A375 (cell line): ENCODE measurements around a stretch of chr7.

- RAMPAGE, long total RNA: no peak
Observed at GRCh38 chr7:7372967-7373652, 162.6 kb downstream of the COL28A1 start.

DNA sequence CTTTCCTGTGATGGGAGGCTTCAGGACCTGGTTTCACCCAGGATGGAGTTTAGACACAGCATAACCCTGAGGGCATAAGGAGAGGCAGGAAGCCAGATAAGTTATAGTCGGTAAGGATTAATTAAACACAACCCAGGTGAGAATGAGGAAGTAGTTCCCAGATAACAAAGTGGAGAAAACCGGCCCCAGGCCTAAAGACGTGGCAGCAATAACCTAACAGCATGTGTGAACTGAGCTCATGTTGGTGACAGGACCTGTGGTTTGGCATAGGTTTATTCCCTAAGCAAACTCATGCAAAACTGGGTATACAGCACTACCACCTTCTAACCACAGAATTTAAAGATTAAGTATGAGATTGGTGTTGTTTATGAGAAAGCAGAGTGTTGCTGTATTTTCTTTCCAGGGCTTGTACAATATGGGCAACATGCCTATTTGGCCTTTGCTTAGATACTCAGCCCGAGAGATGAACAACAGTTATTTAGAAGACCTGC, 119.4 kb downstream of the COL28A1 start:
- RAMPAGE, long total RNA: no peak

DNA sequence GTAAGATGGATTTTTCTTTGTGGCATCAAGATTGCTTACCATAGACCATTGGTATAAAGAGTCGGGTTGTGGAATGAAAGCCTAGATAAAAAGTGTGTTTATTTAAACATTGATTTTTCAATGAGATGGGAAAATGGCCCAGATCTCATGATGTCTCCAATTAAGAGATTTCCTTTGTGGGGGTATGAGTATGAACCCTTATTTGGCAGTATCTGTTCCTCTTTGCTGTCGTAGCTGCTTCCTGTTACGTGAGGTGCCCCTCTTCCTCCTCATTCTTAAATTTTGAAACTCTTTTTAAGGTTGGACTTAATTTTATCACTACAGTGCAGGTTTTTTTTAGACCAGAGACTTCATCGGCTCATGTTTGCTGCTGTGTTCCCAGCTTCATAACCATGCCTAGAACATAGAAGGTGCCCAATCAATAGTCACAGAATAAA, 2.3 kb downstream of the MIOS start:
- RAMPAGE, long total RNA: no peak

- RAMPAGE, long total RNA: no peak
Observed at GRCh38 chr7:7573325-7573944, 6.8 kb downstream of the MIOS start.

GRCh38 chr7:7785130-7785730, 66.8 kb upstream of the RPA3 start:
- RAMPAGE, long total RNA: no peak

GRCh38 chr7:7812146-7812505, 93.7 kb upstream of the RPA3 start:
- RAMPAGE, long total RNA: no peak

DNA sequence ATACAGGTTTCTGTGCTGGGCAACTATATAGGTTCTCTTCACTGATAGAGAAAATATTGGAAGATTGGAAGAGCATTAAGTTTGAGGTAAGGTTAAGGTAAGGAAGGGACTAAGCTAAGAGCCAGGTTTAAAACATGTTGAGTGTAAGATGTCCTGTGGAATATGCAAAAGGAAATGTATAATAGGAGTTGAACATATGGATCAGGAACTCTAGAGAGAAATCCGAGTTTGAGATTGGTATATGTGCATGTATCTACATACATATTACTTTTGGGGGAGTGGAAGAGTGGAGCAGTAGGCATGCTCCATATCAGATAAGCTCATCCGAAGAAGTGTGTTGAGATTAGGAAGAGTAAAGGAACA, 101.6 kb upstream of the GLCCI1 start:
- RAMPAGE, long total RNA: no peak

DNA sequence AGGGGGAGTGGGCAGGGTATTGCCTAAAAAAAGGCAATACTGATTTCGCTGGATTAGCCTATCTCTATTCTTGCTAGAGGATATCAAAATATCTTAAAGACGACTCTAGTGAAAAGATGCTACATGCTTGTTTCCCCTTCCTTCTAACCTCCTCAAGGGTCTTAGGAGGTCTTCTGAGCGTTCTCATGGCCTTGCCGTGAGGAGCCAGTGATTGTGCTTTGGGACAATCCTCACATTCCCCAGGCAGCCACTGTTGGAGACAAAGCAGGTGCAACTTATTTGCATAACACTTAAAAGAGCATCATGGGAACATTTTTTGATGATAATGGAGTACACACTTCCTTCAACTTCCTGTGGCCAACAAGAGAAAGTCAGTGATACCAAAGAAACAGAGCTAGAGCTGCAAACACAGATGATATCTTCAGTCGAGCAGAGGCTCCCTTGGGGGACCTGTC, 146.6 kb downstream of the ICA1 start:
- RAMPAGE, long total RNA: no peak

DNA sequence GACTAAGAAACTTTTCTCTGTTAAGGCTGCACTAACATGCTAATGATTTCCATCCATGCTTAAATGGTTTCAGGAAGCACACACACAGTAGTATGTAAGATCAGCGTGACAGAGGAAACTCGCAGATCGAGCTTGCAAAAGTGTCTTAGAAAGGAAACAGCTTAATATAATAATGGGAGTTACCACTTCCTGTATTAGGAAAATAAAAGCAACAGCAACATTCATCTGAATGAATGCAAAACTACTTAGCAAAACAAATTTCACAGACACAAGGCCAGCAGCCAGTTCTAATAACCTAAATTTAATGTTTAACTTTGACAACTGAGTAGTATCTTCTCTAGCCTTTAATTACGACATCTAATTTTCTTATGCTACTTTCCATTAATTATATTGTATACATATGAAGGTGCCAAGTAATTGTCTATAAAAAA, 112.6 kb downstream of the ICA1 start:
- RAMPAGE, long total RNA: no peak

DNA sequence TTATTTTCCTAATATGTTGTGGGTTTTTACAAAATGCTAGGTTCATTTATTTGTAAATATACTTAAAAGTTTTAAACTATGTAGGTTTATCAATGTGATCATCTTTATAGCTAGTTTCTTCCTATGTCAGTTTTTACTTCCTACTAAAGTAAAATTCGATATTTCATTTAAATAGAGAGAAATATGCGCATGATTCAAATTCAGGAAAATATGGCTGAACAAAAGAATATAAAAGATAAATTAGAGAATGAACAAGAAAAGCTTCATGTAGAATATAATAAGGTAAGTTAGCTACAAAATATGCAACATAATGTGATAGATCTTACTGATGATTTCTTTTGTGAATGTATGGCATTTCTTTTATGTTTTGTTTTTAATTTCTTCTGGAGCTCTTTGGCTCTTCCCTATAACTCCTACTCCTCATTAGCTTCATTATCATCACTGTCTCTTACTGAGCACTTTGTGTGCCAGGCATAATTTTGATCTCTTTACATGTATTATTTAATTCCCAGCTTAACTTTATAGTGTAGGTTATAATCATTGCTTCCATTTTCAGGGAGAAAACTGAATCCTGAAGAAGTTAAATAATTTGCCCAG, 63.2 kb downstream of the PHF14 start:
- RAMPAGE, long total RNA: no peak

- RAMPAGE, long total RNA: no peak
Observed at GRCh38 chr7:11522063-11522514, 309.9 kb downstream of the THSD7A start.

GRCh38 chr7:11636197-11637147, 195.5 kb downstream of the THSD7A start:
- RAMPAGE, long total RNA: no peak

GRCh38 chr7:12257580-12258133, 46.6 kb downstream of the TMEM106B start:
- RAMPAGE, long total RNA: no peak

DNA sequence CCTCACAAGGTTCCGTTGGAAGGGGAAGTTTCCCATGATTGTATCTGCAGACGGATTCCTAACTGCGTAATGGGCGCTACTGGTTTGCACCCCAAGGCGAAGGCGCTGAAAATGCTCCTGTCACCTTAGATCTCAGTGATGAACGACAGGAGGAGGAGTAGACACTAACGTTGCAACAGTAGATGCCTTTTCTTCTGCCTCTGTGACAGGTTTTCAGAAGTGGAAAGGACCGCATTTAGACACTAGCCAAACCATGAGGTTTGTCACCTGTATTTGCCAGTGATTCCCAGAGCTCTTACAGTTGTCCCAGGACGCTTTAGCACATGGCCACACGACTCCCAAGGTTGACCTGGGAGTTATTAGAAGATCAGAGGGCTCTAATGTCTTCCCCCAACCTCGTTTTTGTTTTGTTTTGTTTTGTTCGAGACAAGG, 508 bp upstream of the VWDE start:
- RAMPAGE, long total RNA: no peak

- RAMPAGE, long total RNA: no peak
Observed at GRCh38 chr7:12424028-12424632, 20.5 kb upstream of the VWDE start.

DNA sequence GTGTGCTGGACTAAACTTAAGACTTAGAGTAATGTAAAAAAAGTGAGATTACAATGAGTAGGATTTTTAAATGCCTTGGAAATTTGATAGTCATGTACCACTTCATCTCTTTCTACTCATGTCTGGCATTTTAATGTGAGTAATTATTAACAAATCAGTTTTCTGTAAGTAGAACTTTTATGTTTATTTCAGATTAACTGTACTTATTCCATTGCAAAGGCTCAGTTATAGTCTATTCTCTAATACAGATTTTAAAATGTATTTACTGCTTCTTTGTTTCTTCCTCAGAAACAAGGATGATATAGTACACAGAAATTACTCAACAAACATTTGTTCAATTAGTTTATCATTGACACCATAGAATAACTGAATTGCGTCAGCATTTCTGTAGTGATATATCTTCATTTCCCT, 196.8 kb downstream of the ARL4A start:
- RAMPAGE, long total RNA: no peak

GRCh38 chr7:13161298-13161540, 473.8 kb downstream of the ARL4A start:
- RAMPAGE, long total RNA: no peak

GRCh38 chr7:13806201-13806498, 183.3 kb downstream of the ETV1 start:
- RAMPAGE, long total RNA: no peak

GRCh38 chr7:15683950-15684415, 2.5 kb downstream of the MEOX2 start:
- RAMPAGE, long total RNA: no peak

- RAMPAGE, long total RNA: no peak
Observed at GRCh38 chr7:15688873-15689442, 2.5 kb upstream of the MEOX2 start.